ENCODE results near the gene GRIK2.

DNA sequence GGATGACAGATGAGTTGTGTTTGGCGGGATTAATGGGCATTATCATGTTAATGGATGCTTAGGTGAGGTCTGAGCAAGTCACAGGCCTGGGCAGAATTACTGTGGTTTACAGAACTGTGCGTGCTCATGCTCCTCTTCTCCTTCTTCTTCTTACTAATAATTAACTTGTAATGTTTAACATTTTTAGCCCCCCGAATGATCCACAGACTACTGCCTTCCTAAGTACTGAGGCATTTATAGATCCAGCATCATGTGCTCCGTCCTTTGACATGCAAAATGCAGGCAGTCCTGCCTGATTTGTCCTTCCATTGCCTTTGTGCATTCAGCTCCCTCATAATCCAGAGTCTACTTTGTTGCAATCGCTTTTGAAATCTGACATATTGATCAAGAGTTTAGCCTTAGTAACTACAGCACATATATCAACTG is 753.5 kb upstream of the MMS22L start:
- RAMPAGE, long total RNA = no peak
- RRBS = no CpG with 5 or more reads among the region's 5 CpGs

DNA sequence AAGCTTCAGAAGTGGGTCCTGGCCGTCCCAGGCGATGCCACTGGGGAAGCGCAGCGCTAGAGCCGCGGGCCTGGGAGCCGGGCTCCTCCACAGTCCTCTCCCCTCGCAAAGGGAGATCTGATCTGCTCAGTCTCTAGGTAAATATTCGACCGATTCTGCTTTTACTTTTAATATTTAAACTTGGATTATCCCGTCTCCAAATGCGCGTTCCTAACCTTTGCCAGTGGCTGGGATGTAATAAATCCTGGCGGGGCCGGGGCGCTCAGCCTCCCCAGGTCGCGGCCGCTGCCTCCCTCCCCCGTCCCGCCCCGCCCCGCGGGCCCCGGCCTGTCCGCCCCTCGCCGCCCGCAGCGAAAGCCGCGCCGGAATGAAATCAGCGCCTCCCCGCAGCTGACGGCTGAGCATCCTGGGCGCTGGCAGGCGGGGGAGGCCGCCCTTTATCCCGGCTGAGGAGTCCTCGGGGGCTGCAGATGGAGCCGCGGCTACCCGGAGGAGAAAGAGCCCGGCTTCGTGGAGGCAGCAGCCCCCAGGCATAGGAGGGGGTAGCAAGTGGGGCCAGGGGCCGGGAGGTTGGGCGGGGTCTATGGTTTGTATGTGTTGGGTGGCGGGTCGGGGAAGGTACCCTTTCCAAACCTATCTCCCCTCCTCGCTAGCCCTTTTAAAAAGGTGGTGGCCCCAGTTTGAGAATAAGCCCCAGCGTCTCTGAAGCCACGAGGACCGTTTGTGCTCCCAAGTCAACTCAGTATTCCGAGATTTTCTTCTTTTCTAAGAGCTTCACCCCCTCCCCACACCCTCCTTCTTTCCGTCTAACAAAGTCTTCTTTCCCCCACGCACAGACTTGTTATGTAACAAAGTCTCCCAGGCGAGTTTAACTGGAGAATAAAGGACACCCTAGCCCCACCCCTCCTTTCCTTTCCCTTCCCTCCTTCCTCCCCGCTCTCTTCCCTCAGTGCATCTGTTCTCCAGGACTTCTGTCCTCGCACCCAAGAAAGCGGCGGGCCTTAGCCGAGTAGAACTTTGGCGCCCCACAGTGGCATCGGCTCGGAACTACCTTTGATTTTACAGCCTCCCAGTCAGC is 10.9 kb downstream of the POU3F2 start:
- RAMPAGE, long total RNA = no peak
- RRBS = 3% methylated on average over 33 of the region's 66 CpGs

GRCh38 chr6:99335135-99335525 is 14.3 kb downstream of the FAXC start:
- RAMPAGE, long total RNA = no peak
- RRBS = no CpG with 5 or more reads among the region's 3 CpGs

DNA sequence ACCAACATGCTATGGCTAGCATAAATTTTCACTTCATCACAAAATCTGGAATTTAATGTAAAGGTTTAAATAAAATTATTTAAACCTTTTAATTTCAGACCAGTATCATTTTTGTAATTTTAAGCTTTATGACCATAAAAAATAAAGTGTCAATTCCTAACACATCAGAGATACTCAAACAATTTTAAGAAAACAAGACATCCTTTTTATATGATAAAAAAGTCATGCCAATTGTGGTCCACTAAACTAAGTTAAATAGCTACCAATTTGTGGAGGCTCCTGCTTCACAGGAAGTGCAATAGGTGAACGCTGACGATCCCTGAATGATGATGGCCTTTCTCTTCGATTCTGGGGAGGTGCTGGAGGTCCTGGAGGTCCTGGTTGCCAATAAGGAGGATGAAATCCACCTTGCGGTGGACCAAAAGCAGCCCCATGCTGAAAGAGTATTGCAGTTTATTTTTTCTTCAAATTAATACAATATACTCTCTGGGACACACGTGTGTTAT is 15.0 kb upstream of the COQ3 start:
- RAMPAGE, long total RNA = no peak
- RRBS = no CpG with 5 or more reads among the region's 5 CpGs

DNA sequence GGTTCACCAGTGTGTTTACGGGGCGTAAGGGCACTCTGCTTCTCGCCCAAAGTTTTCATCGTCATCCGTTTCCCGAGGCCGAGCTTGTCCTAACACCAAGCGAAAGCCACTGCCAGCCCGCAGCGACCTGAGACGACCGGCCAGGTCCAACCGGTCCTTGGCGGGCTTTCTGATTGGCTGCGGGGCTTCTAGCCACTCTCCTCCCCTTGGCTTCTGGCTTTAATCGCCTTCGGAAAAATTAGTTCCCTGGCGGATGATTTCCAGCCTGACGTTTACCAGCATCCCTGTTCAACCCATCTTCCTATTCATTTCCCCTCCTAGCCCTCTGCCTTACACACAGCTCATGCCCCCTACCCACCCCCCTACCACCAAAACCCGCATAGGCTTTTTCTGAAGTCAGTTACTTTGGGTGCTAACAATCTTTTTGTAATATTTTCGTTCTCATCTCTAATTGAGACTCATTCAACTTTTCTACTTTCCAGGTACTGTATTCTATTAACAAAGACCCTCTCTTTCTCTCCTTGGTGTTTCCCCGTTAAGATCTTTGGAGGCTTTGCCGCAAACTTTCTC is 10.5 kb downstream of the SIM1 start:
- RAMPAGE, long total RNA = no peak
- RRBS = no CpG with 5 or more reads among the region's 23 CpGs

GRCh38 chr6:100881947-100882382 is 836 bp upstream of the ASCC3 start:
- RAMPAGE, long total RNA = no peak
- RRBS = no CpG with 5 or more reads among the region's 3 CpGs

DNA sequence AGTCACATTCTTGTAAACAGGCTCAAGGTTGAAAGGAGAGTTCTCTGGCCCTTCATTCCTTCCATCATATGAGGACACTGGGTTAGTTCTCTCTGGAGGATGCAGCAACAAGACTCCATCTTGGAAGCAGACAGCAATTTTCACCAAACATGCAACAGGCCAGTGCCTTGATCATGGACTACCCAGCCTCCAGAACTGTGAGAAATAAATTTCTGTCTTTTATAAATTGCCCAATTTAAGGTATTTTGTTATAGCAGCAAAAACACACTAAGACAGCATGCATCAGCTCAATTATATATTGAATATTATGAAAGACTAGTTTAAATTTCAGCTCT is 190.4 kb upstream of the GRIK2 start:
- RAMPAGE, long total RNA = no peak

GRCh38 chr6:101393537-101394485 is at the start of gene GRIK2:
Gene GRIK2 (plus strand): TSS chr6:101393708.
- RAMPAGE, long total RNA = no peak
- RRBS = 2% methylated on average over 14 of the region's 70 CpGs

- RAMPAGE, long total RNA = no peak
- RRBS = no CpG with 5 or more reads among the region's 1 CpG
These were observed 588.3 kb downstream of the GRIK2 start for GRCh38 chr6:101981784-101982246.

DNA sequence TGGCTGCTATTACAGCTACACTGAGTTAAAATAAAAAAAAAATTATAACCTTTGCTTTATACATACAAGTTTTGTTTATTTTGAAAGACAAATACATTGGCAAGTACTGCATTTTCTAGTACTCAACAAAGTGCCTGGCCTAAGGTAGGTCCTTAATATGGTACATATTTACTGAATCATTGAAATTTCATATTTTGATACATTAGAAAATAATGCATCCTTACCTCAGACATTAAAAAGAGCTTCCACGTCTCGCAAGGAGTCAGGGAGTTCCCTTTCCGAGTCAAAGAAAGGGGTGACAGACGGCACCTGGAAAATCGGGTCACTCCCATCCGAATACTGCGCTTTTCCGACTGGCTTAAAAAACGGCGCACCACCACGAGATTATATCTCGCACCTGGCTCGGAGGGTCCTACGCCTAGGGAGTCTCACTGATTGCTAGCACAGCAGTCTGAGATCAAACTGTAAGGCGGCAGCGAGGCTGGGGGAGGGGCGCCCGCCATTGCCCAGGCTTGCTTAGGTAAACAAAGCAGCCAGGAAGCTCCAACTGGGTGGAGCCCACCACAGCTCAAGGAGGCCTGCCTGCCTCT is 776.2 kb downstream of the GRIK2 start:
- RAMPAGE, long total RNA = no peak
- RRBS = no CpG with 5 or more reads among the region's 18 CpGs

DNA sequence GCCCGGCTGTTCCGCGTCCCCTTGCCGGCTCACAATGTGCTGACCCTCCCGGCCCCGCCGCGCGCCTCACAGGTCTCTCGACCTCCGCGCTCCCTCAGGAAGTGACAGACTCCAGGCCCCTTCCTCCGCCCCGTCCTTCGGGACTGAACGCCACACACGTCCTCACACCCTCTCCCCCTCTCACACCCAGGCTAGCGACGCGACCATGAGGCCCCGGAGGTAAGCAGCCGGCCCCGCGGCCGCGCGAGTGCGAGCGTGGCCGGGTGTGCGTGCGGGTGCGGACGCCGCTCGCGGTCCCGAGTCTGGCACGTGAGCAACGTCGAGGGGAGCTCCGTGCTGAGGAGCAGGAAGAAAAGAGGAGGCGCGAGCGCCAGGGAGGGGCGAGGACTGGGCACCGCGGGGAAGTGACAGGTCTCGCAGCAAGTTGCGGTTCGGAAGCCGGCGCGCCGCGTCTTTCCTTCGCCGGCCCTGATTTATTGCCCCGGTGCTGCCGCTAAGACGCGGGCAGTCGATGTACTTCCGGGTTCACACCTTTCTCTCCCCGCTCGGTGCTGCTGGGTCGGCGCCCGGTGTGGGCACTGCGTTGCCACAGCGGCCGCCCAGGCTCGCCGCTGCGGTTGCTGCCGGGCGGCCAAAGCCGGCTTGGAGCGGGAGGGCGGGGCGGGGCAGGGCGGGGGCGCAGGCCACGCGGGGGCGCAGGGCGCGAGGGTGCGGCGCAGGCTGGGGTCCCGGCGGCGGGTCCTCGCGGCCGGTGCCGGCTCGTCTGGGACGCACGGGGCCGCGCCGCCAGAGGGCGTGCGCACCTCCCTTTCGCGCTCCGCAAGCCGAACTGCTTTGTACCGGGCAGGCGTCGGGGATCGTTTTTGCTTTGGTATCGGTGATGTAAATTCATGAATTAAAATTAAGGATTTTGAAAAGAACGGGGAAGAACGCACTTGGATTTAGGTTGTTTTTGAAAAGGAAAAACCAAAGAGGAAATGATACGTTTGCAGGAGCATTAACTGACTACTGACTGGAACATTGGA is 15.8 kb upstream of the LIN28B start:
- RAMPAGE, long total RNA = no peak
- RRBS = 15% methylated on average over 30 of the region's 117 CpGs

GRCh38 chr6:105137423-105137928 is 519 bp upstream of the BVES start:
- RAMPAGE, long total RNA = no peak
- RRBS = no CpG with 5 or more reads among the region's 34 CpGs

DNA sequence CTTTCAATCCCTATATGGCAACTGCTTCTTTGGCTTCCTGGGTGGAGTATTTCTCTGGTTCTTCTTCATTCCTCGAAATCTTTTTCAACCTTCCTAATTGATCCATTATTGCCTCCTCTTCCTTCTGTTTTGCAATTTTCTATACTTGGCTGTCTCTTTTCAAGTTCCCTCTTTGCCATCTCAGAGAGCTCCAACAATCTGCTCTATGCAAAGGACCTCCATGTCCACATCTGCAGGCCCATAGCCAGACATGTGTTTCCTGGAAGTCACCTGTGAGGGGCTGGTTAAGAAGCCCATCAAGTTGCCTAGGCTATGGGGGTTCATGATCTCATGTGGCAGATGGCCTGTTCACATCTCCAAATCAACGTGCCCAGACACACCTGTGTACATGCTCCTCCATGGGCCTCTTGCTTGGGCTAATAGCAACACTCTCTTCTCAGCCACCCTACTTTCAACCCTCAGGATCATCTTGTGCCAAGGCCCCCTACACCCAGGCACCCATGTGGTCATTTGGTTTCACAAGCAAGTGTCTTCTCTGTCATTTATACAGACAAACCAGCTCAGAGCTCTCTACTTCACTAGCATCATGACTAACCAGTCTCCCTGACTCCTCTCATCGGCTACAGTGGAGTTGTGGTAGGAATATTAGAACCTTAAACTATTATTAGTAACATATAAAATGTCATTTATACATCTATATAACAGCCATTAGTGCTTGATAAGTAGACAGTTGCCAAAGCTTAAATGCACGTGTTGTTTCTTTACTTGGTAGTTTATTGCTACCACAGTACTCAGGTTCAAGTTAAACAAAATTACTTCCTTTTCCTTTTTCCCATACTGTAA is 106.0 kb downstream of the PREP start:
- RAMPAGE, long total RNA = no peak
- RRBS = no CpG with 5 or more reads among the region's 4 CpGs

DNA sequence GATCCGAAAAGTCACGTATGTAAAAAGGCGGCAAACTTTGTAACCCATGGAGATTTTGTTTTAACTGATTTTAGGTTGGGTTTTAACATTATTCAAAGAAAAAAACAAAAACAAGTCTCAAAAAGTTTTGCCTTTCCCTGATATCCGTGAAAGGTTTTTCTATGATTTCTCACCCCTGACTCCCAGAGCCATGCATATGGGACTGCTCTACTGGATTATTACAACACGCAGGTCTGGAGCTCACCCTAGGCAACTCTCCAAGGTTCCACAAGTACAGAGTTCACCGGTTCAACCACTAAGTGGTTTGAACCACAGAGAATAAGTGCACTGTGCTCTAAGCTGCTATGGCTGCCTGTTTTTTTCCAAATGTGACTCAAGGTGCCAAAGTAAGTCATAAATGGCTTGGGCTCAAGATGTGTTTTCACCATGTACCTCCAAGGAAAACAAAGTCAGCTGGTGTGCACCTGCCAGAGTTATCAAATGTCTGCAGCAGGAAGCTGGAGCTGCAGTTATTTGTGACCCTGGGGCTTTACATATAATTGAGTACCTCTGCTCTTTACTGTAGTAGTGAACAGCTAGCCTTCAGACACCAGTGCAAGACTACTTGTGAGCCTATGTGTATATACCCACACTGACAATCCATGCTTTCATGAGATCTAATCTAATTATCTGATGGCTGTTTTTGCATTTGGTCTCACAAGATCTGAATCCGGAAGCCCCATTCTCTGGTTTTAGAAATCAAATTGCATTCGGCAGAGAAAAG is 76.7 kb downstream of the PREP start:
- RAMPAGE, long total RNA = no peak
- RRBS = no CpG with 5 or more reads among the region's 8 CpGs

DNA sequence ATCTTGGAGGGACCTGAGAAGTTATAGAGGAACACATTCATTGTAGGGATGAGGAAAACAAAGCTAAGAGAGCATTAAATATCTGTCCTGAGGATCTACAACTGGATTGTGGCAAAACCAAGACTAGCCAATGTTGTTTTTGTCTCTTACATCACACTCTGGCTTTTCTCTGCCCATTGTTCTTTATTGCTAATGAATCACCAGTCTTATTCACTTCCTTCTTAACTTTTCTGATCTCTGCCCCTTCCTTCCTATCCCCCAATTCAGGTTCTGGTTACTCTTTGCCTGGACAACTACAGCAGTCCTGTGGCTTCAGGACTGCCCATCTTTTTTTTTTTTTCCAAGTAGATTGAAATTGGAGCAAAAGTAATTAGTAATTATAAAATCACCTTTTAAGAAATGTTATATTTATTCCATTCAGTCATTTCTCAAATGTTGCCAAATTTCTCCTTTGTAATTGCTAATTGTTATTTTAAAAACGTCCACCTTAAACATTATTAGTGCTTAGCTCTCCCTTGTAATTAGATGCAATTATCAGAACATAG is 57.1 kb upstream of the PREP start:
- RAMPAGE, long total RNA = no peak
- RRBS = no CpG with 5 or more reads among the region's 1 CpG

GRCh38 chr6:105592303-105592647 is 189.4 kb upstream of the PREP start:
- RAMPAGE, long total RNA = no peak
- RRBS = no CpG with 5 or more reads among the region's 2 CpGs

GRCh38 chr6:105791725-105792307 is 294.3 kb upstream of the PRDM1 start:
- RAMPAGE, long total RNA = no peak
- RRBS = no CpG with 5 or more reads among the region's 4 CpGs

DNA sequence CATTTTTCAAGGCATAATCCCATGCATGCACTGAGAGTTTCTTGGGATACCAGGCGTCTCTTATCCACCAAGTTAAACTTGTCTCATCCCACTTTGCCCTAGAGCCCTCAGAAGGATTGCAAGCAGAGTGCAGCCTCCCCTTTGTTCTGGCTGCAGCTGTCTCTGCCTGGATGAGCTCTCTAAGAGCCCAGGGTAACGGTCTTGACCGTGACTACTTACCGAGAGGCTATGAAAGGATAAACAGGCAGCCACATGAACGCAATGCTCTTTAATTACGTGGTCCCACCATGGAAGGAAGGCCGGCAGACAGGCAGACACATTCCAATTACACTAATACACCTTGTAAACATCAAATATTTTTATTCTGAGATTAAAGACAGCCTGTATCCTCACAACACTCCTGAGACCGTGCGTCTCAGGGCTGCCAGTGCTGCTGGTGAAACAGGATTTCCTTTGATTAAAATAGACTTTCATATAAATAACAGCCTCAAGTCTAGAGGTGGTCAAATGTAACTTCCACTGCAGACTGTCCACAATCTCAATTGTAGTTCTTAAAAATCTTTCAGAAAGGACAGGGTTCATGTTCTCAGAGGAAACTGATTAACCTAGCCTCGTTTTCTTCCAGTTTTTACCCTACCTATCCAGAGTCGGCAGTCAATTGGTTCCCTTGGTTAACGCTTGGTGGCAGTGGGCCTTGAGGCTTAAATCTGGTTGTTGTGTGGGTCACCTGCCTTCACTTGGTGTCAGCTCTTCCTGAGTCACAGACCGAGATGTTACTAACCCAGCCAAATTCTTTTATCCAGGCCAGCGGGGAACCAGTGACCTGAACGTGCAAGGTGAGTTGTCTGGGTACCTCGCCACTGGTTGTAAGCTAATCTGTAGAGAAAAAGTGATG is 209.9 kb upstream of the PRDM1 start:
- RAMPAGE, long total RNA = no peak
- RRBS = no CpG with 5 or more reads among the region's 16 CpGs

DNA sequence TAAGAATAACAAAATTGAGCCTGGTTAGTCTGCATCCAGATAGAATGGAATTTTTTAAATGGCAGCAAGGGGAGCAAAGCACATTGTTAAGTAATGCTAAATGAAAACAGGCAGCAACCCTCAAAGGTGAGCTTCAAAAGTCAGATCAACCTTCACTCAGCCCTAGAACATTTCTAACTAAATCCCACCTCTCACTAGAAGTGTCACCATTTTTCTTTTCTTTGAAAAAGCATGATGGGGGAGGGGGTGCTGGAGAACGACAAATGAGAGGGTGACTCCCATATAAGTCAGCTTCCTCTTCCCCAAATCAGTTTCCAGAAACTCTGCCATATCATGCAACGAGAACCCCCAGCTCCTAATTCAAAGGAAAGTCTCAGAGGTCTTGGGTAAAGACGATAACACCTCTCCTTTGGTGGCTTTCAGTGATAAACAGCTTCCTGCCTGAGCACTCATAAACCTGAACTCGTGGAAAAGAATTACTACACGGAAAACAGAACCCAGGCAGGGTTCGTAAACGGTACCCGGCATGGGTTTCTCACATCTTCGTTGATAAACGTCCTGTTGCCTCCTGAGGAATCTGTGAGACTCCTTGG is 186.1 kb upstream of the PRDM1 start:
- RAMPAGE, long total RNA = no peak
- RRBS = no CpG with 5 or more reads among the region's 10 CpGs

- RAMPAGE, long total RNA = no peak
- RRBS = 6% methylated on average over 9 of the region's 56 CpGs
These were observed 104.9 kb upstream of the PRDM1 start for GRCh38 chr6:105981018-105981819.